Gastroesophageal sphincter (tissue), 4 donors: ENCODE data around the gene ERO1A.

- PRO-cap: no peak
- RAMPAGE, long total RNA, 4 experiments: no peak in any of the 4 experiments
Observed at GRCh38 chr14:49960471-49960952, 67.6 kb downstream of the ARF6 start.

GRCh38 chr14:49975860-49976279, 83.0 kb downstream of the ARF6 start:
- PRO-cap: no peak
- RAMPAGE, long total RNA, 4 experiments: no peak in any of the 4 experiments

DNA sequence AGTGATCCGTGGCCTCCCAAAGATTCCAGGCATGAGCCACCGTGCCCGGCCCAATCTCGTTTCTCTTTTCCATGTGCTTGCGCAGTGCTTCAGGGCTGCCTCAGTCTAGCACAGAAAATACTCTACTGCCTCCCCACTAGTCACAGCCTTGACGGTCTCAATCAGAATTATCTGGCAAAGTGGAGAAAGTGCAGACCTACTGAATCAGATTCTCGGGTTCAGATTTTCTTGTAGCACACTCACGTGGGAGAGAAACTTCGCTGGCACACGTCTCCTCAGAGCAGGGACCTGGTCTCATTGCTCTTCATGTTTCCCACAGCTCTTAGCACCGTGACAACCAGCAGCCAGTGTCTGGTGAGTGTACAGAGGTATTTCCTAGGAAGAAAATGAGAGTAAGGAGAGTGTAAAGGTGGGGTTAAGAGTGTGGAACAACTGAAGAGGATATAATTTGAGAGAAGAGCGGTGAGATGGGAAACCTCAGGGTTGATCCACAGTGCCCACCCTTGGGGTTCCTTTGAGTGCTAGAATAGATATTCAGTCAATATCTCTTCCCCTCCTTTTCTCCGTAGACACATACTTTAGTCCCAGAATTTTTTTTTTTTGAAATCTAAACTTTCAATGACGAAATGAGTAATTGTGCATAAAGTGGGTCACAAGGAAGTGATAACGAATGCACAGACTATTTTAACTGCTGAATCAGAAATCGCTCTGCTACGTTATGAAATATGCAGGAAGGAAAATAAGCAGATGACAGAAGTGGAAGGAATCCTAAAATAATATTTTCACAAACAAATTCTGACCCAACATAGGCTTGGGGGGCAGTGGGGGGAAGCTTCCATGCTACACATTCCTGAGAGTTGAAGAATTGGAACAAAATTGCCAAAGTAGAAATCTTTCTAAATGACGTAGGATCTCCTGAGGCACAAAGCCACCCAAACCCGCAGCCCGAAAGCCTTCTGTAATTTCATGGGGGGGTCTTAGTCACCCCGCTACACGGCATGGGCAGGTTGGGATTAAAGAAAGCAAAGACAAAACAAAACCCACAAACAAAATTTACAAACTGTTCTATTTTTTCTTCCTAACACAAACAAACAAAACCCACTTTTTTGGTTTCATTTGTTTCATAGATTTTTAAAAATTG, 89.4 kb downstream of the ARF6 start:
- PRO-cap: no peak
- RAMPAGE, long total RNA, 4 experiments: no peak in any of the 4 experiments

DNA sequence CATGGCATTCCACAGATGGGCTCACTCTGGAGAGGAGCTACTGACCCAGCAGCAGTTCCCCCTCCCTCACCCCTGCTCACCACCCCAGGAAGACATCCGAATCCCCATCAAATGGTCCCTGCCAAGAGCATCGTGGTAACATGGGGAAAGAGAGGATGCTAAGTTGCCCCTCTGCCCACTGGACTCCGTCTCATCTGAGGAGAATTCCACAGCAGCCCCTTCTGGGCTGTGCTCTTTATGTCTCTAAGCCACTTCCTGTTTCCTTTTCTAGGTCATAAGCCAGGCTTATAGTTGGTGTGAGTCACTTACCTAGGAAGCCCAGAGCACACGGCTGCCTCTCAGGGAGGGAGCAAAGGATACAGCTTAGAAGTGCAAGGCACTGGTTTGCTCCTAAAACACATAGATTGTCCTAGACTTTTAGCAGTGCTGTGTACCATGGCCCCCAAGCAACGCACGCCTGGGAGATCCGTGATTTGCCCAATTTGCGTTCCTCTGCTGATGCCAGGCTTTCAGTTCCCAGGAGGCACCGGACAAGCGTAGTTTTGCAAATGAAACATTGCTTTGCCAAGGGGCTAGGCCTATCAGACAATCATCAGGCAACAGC, 75.9 kb downstream of the VCPKMT start:
- PRO-cap: bidirectional peak, plus-strand start at position 304 of the sequence, minus-strand start at position 229 of the sequence
- RAMPAGE, long total RNA, 4 experiments: no peak in any of the 4 experiments

DNA sequence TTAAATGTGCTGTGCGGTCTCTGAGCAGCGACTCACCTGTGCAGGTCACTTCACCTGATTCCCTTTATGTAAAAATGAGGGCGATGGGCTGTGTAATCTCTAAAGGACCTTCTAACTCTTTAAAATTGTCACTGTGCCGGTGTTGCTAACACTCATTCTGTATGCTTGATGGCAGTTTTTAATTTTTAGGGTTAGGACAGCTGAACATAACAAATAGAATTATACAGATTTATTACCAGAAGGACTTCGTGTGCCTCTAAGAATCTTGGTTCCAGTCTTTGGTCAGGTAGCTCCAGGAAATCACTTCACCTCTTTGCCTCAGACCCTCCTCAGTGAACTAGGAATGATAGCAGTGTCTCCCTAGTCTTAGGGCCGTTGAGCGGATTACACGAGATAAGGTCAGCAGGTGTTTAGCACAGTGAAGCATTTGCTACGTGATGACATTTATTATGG, 919 bp downstream of the DMAC2L start:
- PRO-cap: no peak
- RAMPAGE, long total RNA, 4 experiments: no peak in any of the 4 experiments

- PRO-cap: no peak
- RAMPAGE, long total RNA, 4 experiments: no peak in any of the 4 experiments
Observed at GRCh38 chr14:50392767-50393399, 3.8 kb downstream of the CDKL1 start.

DNA sequence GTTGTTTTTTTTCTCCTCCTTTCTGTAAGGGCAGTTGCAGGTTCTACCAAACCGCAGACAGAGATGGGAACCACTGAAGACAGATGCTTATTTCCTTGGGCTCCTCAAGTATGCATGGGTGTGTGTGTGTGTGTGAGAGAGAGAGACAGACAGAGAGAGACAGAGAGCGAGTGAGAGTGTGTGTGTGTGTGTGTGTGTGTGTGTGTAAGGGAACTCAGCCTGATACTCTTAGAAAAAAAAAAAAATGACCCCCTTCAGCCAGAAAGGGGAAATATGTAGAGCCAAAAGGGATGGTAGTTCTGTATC, 42.5 kb downstream of the MAP4K5 start:
- PRO-cap: no peak
- RAMPAGE, long total RNA, 4 experiments: no peak in any of the 4 experiments

GRCh38 chr14:50667115-50667607, 945 bp downstream of the SAV1 start:
- PRO-cap: bidirectional peak, plus-strand start at chr14:50667388, minus-strand start at chr14:50667411
- RAMPAGE, long total RNA, 4 experiments: no peak in any of the 4 experiments

GRCh38 chr14:50670177-50671040, 2.3 kb upstream of the SAV1 start:
- PRO-cap: no peak
- RAMPAGE, long total RNA, 4 experiments: no peak in any of the 4 experiments

- PRO-cap: no peak
- RAMPAGE, long total RNA, 4 experiments: start-site peak on the minus strand in 1 of 4 experiments, at chr14:50756868-50757539 at its widest, 171 reads per replicate
Observed at GRCh38 chr14:50757066-50757974, 73.6 kb downstream of the NIN start.

DNA sequence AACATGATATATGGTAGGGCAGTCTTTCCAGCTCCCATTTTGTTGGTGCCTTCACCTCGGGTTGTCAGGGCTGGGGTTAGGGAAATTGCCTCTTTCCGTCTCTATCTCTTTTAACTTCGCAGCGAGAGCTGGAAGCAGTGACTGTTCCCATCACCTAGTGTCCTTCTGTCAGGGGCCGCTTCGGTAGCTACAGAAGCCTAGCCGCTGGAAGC, 1.4 kb downstream of the NIN start:
- PRO-cap: no peak
- RAMPAGE, long total RNA, 4 experiments: no peak in any of the 4 experiments

- PRO-cap: no peak
- RAMPAGE, long total RNA, 4 experiments: no peak in any of the 4 experiments
Observed at GRCh38 chr14:50835202-50835940, 4.4 kb upstream of the NIN start.

DNA sequence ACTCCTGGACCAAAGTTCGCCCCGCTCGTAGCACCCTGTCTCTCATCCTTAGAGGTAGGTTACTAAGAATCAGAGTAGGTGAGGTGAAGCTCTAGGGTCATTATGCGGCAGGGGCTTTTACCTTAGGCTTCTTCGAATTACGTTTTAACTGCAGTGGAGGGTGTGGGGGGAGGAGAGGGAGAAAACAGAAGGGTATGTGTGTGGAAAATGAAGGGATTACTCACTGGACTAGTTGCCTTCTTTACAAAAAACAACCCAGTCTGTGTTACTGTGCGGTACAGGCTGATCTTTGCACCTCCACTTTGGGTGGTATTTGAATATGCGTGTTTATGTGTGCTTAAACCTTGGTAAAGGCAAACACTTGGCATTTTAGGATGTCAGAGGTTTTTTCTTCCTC, 767 bp upstream of the PYGL start:
- PRO-cap: no peak
- RAMPAGE, long total RNA, 4 experiments: no peak in any of the 4 experiments

DNA sequence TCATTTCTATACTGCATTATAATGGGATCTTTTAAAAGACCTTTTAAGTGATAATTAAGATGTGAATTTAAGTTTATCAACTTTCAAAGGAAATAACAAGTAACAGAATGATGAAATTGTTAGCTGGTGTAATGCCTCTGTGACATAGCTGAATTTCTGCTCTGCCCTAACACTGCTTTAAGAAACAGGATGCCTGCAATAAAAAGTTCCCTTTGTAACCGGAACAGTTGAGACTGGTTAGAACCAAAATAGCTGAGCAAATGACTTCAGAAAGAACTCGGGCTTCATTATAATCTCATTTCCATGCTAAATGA, 23.4 kb upstream of the PYGL start:
- PRO-cap: no peak
- RAMPAGE, long total RNA, 4 experiments: no peak in any of the 4 experiments

- PRO-cap: no peak
- RAMPAGE, long total RNA, 4 experiments: no peak in any of the 4 experiments
Observed at GRCh38 chr14:51328790-51329210, 88.8 kb downstream of the TMX1 start.

DNA sequence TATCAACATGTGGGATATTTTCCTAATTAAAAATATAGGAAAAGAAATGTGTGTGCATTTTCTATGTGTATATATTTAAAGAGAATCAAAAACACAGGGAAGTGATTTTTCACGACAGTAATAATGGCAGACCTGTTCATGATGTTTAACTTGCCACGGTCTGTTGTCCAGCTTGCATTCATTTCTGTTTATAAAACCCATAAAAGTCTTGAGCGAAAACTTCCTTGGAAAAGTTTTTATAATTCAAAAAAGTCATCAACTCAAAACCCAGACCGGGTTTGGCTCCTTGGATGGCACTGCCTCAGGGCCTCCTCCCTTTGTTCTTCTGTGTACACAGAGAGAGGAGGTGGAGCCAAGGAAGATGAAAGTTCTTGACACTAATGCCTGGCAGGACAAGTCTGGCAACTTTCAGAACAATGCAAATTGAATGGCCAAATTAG, 86.9 kb upstream of the FRMD6 start:
- PRO-cap: no peak
- RAMPAGE, long total RNA, 4 experiments: no peak in any of the 4 experiments

DNA sequence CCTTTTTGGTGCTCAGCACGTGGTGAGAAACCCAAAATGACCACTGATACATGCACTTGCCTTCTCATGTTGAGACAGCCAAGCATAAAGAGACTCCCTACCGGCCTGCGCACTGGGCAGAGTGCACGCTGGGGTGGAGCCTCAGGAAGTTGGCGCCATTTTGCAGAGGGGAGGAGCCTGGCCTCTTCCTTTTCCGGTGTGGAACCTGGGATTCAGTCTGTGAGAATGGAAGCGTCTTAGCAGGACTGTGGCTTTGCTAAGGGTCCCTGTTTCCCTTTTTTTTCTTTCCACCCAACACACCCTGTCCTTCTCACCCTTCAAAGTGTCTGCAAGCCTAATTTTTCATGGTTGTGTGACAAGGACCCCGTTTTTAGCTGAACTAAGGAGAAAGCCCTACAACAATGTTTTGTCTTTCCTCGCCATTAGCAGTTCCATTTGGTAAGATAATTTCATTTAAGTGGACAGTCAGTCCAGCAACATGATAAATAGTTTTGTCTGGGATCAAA, 62.8 kb upstream of the RTRAF start:
- PRO-cap: no peak
- RAMPAGE, long total RNA, 4 experiments: no peak in any of the 4 experiments

DNA sequence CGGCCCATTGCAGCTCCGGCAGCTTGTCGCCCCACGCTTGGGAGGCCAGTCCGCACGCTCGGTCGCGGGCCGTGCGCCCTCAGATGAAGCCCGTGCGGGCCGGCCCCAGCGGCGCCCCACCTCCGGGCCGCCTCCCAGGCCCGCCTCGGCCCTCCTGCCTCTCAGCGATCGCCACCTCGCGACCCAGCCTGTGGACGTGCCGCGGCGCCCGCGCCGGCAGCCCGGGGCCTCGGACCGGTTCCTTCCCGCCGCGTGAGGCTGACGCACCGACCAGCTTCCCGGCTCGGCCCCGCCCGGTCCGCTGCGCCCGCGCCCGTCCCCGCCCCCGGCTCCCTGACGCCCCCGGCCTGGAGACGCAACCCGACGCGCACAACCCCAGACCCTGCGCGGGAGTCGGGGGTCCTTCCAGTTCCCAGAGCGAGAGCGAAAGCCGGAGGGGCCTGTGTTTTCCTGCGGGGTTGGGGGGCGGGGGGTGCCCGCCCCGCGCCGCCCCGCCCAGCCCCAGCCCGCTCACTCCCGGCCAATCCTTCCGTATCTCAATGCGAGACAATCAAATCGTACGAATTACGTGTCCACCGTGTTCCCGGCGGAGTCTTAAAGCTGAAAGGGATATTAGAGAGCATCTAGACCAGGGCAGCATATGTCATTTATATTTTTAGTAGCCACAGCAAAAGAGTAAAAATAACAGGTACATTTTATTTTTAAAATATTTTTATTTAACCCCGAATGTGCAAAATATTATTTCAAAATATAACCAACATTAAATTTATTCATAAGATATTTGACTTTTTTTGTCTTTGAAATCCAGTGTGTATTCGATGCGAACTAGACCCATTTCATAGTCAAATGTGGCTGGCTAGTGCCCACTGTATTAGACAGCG, at the start of gene ERO1A:
ERO1A (minus strand) TSS at position 85 of the 881 bp plus-strand sequence.
- PRO-cap: bidirectional peak, plus-strand start at position 164 of the sequence, minus-strand start at position 244 of the sequence; bidirectional peak, plus-strand start at position 336 of the sequence, minus-strand start at position 425 of the sequence; bidirectional peak, plus-strand start at position 589 of the sequence, minus-strand start at position 541 of the sequence
- RAMPAGE, long total RNA, 4 experiments: no peak in any of the 4 experiments

- PRO-cap: no peak
- RAMPAGE, long total RNA, 4 experiments: no peak in any of the 4 experiments
Observed at GRCh38 chr14:52723655-52724341, 6.2 kb upstream of the STYX start.

DNA sequence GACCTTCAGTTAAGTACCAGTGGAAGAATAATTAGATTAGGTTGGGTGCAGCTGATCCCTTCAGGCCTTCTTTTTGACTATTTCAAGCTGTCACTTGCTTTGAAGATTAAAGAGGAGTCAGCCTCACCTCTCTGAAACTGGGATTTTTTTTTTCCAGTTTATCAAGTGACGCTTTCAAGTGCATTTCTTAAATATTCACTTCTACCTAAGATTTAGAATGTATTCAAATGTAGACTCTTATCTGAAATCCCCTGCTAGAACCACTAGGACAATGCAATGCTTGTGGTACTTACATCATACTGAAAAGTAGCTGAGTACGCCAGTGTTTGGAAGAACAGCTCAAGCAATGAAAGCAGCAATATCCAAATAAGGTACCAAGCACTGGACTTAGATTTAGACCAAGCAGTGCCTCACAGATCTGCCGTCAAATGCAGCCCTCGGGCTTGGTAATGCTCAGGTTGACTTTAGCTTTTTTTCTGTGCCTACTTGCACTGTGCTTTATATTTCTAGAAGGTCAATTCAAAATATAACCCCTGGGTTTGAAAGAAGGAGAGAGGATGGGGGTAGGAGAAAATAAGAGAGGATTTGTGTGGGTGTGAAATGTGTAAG, 3.7 kb upstream of the FERMT2 start:
- PRO-cap: bidirectional peak, plus-strand start at position 396 of the sequence, minus-strand start at position 278 of the sequence
- RAMPAGE, long total RNA, 4 experiments: no peak in any of the 4 experiments